Mononuclear cell (primary cell): ENCODE measurements around a stretch of chr15.

DNA sequence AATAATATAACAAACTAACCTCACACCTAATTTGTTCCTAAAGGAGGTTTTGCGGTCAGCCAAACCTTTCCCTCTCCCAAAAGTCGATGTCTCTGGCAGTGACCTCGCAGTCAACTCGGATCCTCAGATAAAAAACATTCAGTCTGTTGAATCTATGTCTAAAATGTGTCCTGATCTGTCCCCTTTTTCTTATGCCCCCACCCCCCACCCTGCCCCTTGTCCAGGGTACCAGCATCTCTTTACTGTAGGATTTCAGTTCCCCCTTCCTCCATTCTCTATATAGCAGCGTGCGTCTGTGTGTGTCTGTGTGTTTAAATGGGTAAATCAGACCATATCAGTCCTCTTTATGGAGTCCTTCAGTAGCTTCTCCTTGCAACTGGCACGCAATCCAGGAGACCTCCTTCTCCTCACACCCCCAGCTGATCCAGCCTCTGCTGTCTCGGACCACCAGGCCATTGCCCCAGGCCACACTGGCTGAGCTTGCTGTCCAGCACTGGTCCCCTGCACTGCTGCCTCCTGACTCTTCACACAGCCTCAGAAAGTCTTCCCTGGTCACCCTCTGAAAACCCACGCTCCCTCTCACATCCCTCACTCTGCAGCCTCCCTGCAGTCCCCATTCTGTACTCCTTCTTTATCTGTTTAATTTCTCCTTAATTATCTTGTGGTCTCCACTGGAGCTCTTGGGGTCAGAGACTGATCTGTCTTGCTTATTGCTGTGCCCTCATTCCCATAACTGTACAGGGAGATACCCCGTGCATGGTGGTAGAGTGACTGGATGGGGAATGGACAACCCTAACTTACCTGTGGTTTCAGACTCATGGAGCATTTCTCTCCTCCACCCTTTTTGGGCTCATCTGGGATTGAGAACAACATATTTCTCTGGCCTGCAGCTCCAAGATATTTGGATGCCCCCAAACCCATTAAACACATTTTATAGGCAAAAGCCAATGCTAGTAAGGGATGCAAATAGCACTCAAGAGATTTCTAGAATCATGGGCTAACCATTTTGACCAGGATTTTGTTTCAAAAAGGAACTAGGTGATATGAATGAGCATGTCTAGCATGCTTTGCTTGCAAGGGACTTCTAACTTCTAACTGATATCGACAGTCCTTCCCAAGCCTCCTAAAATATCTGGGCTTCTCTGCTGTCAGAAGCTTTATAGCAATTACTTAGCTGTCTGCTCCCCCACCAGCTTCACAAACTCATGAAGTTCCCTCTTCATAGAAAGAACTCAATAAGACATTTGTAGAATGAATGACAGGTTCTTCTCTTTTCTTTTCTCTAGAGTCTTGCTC is 1.7 kb downstream of the LRRK1 start:
- RRBS, result no CpG with 5 or more reads among the region's 11 CpGs

DNA sequence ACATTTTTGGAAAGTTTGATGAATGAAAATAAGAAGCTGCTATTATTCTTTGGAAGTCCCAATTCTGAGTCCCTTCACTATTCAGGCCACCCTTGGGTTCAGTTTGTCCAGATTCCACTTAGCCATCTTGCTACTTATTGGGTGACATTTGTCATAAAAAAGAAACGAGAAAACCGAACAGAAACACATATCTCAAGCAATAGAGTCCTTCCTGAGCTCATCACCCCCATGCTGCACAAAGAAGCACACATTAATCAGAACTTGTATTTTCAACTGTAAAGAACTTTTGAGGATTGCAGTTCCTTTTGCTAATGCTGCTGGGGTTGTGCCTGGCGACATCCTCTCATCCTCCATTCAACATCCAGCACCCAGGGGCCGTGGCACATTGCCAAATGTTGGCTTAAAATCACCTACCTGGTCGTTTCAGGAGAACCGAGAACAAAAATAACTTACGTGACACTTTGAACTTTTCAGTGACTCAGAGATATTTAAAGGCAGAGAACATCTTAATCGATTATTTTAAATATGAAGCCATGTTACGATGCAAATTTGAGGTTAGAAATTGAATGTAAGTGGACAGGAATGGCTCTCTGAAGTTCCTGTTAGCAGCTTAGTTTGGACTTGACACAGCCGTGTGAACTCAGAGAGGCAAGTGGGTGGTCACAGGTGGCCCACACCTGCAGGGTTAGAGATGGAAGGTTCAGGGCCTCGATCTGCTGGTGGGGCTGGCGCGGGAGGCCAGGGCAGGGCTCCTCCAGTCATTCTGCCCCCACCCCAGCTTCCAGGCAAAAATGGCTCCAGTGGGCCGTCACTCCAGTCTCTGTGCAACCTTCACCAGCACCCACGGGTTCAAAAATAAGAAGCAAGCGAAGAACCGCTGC is 12.0 kb downstream of the LRRK1 start:
- RRBS, result no CpG with 5 or more reads among the region's 17 CpGs

DNA sequence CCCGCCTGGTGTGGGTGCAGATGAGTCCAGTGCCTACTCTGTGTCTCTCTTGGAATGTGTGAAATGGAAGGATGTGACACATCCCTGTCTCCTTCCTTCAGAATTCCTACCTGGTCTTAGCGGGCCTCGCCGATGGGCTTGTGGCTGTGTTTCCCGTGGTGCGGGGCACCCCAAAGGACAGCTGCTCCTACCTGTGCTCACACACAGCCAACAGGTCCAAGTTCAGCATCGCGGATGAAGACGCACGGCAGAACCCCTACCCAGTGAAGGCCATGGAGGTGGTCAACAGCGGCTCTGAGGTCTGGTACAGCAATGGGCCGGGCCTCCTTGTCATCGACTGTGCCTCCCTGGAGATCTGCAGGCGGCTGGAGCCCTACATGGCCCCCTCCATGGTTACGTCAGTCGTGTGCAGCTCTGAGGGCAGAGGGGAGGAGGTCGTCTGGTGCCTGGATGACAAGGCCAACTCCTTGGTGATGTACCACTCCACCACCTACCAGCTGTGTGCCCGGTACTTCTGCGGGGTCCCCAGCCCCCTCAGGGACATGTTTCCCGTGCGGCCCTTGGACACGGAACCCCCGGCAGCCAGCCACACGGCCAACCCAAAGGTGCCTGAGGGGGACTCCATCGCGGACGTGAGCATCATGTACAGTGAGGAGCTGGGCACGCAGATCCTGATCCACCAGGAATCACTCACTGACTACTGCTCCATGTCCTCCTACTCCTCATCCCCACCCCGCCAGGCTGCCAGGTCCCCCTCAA is 146.3 kb downstream of the LRRK1 start:
- RRBS, result 95% methylated on average over 6 of the region's 29 CpGs

- RRBS, result no CpG with 5 or more reads among the region's 5 CpGs
These were observed 151.4 kb downstream of the LRRK1 start for GRCh38 chr15:101070399-101071057.

- RRBS, result no CpG with 5 or more reads among the region's 13 CpGs
These were observed 64.1 kb downstream of the CHSY1 start for GRCh38 chr15:101187474-101188373.

GRCh38 chr15:101222715-101223044 is 29.2 kb downstream of the CHSY1 start:
- RRBS, result no CpG with 5 or more reads among the region's 2 CpGs

- RRBS, result no CpG with 5 or more reads among the region's 20 CpGs
These were observed 8.8 kb downstream of the SELENOS start for GRCh38 chr15:101268166-101269157.

- RRBS, result no CpG with 5 or more reads among the region's 4 CpGs
These were observed 18.7 kb upstream of the SNRPA1 start for GRCh38 chr15:101313886-101314097.

DNA sequence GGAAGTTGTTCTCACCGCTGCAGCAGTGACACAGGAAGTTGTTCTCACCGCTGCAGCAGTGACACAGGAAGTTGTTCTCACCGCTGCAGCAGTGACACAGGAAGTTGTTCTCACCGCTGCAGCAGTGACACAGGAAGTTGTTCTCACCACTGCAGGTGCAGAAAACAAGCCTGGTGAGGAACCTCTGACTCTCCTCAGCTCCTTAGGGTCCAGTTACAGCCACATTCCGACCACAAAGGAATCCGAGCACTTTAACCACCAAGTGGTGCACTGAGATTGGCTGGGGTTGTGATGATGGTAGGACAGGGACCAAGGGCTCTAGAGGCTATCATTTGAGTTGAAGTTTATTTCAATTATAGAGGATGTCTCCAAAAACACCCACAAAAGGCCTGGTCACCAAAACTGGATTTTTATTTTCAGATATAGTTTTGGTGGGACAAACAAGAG is 39.3 kb upstream of the SNRPA1 start:
- RRBS, result no CpG with 5 or more reads among the region's 6 CpGs

DNA sequence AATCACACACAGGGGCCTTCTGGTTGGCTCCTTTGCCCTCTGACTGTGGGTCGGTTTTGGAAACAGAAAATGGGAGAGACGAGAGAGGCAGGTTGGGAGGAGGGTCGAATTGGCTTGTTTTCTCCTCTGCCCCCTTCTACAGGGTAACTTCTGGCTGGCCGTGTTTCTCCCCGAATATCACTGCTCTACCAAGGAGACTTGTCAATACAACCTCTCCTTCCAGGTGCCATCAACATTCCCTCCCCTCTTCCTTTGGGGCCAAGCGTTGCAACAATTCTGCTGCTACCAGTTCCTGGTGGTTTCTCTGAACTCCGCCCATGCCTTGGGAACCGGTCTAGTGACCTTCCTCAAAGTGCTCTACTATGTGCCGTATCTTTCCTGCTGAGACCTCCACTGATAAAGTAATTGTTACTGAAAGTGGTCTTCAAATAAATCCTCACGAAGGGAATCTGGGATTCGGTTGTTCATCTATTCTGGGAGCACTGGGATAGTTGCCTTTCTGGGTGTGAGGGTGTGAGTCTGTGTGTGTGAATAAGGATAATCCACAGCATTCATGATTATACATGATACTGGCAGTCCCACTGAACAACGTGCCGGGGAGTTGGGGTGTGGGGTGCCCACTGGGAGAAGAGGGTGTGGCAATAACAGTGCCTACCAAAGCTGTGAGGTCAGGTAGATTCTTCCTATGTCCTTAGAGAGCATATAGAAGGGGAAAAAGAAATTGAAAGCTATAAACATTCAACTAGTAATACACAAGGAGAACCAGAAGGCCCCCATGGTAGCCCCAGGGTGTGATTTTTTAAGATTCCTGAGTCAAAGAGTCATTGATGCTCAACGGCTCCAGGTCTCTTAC is 26.1 kb downstream of the PCSK6 start:
- RRBS, result no CpG with 5 or more reads among the region's 14 CpGs

- RRBS, result 96% methylated on average over 3 of the region's 14 CpGs
These were observed 25.4 kb downstream of the PCSK6 start for GRCh38 chr15:101464021-101464615.

- RRBS, result no CpG with 5 or more reads among the region's 26 CpGs
These were observed 8.1 kb upstream of the PCSK6 start for GRCh38 chr15:101497437-101498220.